REH cell (cell line): ENCODE measurements around a stretch of chr17.

- PRO-cap, result no peak
These were observed 20.0 kb downstream of the PLCD3 start for GRCh38 chr17:45112221-45112833.

- PRO-cap, result bidirectional peak, plus-strand start at chr17:45148475, minus-strand start at chr17:45148172
These were observed 273 bp upstream of the HEXIM1 start for GRCh38 chr17:45148013-45148390.

- PRO-cap, result bidirectional peak, plus-strand start at chr17:45160702, minus-strand start at chr17:45160657; bidirectional peak, plus-strand start at chr17:45161078, minus-strand start at chr17:45160835; bidirectional peak, plus-strand start at chr17:45161117, minus-strand start at chr17:45161131
These were observed 1.1 kb upstream of the HEXIM2 start for GRCh38 chr17:45160230-45161325.

- PRO-cap, result no peak
These were observed 9.4 kb downstream of the HEXIM2 start for GRCh38 chr17:45170788-45171830.

- PRO-cap, result no peak
These were observed 7.0 kb downstream of the SPATA32 start for GRCh38 chr17:45254828-45255313.

DNA sequence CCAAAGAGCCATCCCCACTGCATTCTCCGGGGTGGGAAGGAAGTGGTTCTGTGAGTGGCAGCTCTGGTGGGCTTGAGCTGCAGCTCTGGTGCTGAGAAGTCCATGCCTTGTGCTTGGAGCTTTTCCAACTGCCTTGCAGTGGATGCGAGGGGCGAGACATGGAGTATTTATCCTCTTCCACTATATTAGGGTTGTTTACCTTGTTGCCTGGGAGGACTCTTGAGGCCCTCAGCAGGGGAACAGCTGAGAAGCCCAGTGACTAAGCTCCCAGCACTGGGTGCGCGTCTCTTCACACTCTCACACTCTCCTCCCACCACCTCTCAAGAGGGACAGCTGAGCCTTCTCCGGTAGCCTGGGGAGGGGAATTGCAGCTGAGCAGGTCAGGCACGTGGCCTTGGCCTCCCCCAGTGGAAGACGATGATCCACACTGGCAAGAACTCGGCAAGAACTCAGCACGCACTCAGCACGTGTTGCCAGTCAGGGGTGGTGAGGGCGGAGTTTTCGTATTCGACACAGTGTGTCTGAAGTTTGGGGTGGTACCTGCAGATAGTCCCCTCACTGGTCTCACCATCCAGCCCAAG, 21.1 kb upstream of the SPATA32 start:
- PRO-cap, result no peak

DNA sequence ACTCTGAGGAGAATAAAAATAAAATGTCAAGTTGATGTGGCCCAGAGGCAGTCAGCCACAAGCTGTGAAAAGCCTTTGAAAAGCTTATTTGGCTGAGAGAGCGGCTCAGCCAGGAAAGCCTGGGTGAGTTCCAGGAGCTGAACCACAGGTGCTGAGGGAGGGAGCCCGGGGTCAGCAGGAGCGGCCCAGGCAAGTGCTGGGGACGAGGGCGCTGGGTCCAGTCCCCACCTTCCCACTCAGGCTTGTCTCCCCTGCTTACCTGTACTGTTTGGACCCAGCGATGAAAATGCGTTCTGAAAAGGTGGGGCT, 27.0 kb upstream of the SPATA32 start:
- PRO-cap, result no peak

DNA sequence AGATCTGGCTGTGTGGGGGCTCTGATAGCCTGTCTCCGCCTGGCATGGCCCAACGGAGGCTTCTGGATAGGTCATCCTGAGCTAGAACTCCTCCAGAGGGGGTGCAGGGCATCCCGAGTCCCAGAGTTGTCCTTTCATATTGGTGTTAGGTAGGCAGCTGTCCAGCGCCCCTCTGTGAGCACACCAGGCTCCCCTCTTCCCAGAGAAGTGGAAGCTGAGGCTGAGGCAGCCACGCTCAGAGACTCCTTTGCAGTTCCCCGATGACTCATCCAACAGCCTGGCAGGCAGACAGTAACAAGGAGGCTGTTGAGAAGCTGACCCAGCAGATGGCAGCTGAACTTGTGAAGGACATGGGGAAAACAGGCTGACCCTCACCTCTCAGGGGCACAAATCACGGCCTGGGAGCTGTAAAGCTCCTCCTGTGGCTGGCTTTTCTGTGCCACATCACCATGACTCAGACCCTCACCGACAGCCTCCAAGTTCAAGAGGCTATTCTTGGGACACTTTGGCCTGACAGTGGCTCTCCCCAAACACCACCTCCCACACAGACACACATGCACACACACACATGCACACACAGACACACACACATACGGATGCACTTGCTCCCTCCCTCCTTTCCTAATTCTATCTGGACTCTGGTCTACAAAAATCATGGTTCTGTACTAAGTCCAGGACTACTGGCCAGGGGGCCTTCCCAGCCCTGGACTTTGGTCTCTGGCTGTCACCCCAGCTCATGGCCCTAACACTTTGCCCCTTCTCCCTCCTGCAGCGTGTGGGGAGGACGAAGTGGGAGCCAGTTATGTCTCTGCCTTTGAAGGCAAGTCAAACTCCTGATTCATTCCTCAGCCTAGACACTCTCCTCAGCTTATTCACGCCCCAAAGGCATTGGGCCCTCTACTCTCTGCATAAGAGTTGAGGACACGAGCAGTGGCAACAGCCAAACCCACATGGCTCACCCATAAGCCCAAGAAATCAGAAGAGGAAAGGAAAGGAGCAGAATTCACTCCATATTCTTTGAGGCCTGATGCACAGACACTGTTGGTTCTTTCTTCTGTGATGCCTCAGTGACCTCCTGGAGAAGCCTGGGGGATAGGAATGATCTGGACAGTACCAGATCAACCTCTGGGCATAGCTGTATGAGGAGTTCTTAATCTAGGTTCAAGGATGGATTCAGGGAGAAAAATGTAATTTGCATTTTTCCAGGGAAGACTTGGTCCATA, 23.1 kb downstream of the MAP3K14 start:
- PRO-cap, result no peak

GRCh38 chr17:45296516-45297048, 20.2 kb downstream of the MAP3K14 start:
- PRO-cap, result no peak

DNA sequence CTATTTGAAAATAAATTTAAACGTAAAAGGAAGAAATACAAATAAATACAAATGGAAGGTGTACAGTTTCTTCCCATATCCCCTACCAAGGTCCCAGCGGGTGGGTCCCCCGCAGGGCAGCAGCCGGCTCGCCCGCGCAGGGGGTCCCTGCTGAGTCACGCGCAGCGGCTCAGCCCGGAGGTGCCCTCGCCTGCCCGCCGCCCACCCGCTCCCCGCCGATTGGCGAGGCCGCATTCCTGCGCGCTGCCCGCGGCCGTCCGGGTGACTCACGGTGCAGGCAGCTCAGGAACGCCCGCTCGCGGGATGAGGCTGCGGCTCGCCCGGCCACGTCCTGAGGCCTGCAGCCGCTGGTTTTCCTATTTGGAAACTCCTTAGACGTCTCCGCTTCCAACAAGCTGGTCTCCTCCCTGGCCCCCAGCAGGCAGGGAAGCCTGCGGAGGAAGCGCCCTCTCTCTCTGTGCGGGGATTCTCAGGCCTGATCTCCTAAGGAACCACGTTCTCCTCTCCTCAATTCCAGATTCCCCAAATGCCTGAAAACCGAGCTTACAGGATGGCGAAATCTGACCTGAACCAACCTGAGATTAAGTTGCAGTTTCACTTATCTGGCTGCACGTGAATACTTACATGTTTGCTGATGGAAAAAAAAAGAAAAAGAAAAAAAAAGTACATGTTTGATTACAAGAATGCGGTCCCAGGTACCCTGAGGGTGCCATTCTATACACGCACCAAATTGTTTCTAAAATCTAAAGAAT, 54.9 kb upstream of the MAP3K14 start:
- PRO-cap, result no peak

DNA sequence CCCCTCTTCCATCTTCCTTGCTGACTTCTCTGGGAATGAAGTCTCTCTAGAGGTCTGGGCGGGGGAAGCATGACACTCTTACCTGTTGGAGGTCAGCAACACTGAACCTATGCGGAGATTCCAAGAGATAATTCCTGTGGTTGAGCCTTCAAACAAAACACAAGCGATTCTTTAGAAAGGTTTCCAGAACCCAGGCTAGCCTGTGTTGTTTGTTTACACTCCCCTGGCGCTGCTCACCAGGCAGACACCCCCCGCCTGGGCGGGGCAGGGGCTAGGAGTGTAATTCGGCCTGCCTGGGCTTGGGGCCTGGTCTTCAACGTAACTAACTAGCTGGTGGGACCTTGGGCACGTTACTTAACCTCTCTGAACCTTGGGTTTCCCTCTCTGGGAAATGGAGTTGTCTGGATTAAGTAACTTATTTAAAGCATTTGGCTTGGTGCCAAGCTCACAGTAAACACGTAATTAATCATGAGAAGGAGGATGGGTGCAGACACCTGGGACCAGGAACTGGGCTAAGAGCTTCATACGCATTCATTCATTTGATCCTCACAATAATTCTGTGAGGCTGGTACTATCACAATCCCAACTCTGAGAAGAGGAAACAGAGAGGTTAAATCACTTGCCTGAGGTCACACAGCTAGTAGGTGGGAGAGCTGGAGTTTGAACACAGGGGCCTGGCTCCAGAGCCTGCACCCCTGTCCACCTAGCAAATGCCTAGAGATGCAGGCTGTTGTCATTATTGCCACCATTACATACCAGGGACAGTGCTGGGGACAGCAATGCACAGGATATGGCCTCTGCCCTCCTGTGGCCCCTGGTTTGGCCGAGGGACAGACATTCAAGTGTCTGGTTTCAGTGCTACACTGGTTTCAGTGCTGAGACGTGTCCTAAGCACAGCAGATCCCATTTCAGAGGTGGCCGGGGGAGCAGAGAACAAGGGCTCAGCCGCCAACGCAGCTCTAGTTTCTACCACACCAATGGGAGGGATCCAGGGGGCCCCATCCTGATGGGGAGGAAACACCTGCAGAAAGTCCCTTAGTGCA, 7.7 kb upstream of the ARHGAP27 start:
- PRO-cap, result no peak

DNA sequence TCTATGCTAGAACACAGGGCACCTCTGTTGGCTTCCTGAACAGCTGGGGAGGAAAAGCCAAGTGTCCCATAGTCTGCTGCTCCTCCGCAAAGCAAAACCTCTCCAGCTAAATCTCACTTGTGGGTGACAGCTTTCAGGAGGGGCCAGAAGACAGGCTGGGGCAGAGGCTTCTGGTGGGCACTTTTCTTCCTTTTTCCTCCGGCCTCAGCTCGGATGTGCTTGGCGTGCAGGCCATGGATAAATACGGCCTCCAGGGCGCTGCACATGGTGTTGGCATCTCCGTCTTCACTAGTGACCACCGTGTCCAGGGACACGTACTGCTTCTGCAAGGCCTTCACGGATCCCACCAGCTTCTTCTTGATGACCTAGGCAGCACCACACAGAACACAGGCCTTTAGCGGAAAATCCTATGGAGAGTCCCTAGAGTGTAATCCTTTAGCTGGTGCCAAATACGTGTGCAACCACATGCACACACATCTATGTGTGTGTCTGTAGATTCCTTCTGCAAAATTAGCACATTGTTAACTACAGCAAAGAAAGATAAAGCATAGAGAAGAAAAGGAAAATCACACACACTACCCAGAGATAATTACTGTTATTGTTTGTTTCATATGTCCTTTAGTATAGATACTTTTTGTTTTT, 12.6 kb downstream of the PLEKHM1 start:
- PRO-cap, result no peak

DNA sequence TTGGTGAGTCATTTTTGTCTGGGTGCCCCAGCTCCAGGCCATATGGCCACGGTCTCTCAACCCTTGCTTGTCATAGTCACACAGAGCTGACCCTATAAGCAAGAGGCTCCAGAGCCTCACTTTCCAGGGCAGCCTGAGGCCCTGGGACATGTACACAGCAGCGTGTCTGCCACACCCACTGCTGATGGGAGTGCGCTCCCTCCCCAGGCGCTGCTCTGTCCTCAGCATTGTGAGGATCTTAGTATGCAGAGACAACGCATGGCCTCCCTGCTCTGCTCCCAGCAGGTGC, 80.8 kb upstream of the CRHR1 start:
- PRO-cap, result no peak

GRCh38 chr17:45896144-45896557, 1.8 kb downstream of the MAPT start:
- PRO-cap, result no peak

DNA sequence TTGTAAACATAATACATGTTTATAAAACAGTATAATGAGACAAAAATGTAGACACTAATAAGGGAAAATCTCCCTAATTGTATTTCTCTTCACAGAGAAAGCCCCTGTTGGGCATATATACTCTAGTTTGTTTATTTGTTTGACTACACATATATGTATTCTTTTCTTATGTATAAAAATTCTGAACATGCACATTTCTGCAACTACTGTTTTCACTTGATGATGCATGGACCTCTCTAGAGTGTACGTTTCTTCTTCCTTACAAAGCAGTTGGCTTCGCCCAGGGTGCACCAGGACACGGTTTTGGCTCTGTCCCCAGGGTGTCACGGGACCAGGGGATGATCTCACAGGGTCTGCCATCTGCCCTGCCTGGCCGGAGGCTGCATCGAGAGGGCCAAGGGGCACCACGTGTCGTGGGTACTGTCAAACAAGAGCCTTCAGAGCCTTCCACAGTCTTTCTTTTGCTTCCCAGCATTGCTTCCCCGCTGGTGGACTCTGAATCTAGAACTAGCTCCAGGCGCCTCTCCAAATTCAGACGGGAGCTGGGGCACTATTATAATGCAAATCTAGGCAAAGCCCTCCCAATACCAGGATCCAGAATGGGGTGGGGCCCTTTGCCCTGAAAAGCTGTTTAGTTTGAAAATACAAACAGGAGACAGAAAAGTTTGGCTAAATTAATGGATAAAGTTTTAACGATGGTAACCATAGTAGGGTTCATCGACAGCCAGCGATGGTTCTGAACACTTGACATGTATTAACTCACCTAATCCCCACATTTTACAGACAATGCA, 47.9 kb downstream of the MAPT start:
- PRO-cap, result no peak

GRCh38 chr17:45949030-45949593, 49.9 kb upstream of the STH start:
- PRO-cap, result no peak

- PRO-cap, result no peak
These were observed 79.6 kb downstream of the STH start for GRCh38 chr17:46078354-46079278.

- PRO-cap, result no peak
These were observed 92.6 kb downstream of the STH start for GRCh38 chr17:46091564-46092181.

DNA sequence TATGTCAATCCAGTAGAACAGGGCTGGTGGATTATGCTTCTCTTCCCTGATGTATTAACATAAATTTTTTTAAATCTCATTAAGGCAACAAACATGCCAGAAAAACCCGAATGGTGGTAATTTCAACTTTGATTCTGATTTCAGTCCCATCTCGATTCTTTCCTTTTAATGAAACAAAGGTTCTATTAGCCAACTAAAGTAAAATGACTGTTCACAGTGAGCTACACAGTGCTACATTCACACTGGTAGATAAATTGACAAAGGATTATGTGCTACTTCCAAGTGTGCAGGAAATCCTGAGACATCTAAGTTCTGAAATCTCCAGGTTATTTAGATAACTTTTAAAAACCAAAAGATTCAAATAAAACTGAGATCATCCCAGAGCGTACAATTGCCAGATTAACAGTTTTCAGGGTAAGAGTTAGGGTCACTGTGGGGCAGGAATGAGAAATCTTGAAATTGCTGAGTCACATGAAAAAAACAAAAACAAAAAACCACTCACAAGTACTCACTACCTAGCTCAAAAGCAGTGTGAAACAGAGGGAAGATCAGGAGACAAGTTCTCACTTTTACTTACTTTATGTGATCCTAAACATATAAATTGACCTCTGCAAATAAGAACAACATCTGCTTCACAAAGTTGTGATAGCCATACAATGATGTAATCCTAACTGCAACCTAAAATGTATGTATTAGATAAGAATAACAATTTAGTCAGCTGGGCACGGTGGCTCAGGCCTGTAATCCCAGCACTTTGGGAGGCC, 92.3 kb downstream of the KANSL1 start:
- PRO-cap, result no peak

DNA sequence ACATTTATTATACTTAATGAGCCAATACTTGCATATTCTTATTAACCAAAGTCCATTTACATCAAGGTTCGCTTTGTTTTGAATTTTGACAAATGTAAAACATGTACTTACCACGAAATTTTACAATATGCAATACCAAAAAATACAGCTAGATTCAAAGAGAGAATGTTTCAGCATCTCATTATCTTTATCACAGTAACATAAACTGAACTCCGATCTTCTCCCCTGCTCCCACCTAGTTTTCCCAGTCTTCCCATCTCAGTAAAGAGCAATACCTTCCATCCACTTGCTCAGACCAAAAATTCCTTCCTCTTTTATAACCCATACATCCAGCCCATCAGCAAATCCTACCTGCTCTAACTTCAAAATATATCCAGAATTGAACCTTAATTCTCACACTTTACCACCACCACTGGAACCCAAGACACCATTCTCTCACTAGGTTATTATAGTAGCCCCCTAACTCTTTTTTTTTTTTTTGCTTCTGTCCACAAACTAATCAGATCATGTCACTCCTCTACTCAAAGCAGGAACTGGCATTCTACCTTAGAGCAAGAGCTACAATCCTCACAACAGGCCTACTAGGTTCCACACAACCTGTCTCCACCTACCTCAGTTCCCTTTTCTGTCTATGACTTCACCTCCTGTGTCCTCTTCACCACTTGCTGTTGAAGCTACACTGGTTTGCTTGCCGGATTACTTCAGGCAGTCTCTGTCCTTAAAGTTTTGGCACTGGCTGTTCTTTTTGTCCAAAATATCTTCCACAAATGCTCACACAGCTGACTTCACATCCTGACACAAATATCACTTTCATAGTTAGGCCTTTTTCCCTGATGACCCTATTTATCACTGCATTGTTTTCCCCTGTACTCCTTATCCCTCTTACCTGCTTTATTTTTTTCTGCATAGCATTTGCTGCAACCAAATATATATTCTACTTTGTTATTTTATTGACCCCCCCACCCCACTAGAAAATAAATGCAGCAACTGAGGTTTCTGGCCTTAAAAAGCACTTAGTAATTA, 72.2 kb downstream of the KANSL1 start:
- PRO-cap, result no peak